Mammary microvascular endothelial cell (primary cell): ENCODE measurements around a stretch of chr5.

DNA sequence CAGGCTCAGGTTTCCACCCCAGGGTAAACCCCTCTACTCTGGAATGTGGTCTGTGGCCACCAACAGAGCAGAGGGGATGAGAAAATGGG is 25.5 kb downstream of the PCDHGC5 start:
- RAMPAGE, long total RNA: no peak

- RAMPAGE, long total RNA: no peak
Observed at GRCh38 chr5:141525670-141526843, 37.2 kb downstream of the PCDHGC5 start.

GRCh38 chr5:141527078-141527814 is 38.4 kb downstream of the PCDHGC5 start:
- RAMPAGE, long total RNA: no peak

- RAMPAGE, long total RNA: no peak
Observed at GRCh38 chr5:141529495-141529810, 40.6 kb downstream of the PCDHGC5 start.

- RAMPAGE, long total RNA: no peak
Observed at GRCh38 chr5:141529839-141530814, 41.2 kb downstream of the PCDHGC5 start.

GRCh38 chr5:141584022-141584341 is 34.8 kb downstream of the DIAPH1 start:
- RAMPAGE, long total RNA: no peak

- RAMPAGE, long total RNA: no peak
Observed at GRCh38 chr5:141590822-141591516, 27.8 kb downstream of the DIAPH1 start.

DNA sequence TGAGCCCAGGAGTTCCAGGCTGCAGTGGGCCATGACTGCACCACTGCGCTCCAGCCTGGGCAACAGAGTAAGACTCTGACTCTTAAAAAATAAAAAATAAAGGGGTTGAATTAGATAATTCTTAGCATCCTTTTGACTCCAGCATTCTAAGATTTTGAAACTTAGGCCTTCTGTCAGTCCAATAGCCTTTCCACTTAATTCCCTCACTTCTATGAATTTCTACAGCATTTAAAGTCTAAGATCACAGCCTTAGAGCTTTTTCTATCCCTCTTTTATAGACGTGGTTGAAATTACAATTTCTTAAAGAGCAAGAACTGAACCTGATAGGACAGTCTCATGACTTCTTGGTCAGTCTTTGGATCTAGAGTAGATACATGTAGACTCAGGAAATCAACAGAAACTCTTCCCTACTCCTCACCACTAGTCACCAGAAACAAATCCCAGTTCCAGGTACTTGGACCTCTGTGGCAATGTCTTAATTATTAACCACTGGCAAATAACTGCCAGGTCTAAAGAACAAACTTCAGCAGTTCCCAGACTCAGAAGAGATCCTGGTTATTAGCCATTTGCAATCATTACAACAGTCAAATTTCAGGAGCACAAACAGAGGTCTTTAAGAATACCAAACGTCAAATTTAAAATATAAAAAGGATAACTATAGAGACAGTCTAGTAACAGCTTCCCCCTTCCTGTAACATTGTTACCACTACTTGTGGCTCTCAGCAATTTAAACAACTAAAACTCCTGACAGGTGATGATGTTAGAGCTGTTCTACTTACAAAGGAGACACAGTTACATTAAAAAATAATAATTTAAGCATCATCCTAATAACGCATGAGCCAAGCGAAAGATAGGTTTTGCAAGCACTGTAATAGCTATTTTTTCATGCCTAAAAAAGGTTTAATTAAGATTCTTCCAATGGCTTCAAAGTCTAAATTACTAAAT is 10.3 kb downstream of the DIAPH1 start:
- RAMPAGE, long total RNA: no peak

DNA sequence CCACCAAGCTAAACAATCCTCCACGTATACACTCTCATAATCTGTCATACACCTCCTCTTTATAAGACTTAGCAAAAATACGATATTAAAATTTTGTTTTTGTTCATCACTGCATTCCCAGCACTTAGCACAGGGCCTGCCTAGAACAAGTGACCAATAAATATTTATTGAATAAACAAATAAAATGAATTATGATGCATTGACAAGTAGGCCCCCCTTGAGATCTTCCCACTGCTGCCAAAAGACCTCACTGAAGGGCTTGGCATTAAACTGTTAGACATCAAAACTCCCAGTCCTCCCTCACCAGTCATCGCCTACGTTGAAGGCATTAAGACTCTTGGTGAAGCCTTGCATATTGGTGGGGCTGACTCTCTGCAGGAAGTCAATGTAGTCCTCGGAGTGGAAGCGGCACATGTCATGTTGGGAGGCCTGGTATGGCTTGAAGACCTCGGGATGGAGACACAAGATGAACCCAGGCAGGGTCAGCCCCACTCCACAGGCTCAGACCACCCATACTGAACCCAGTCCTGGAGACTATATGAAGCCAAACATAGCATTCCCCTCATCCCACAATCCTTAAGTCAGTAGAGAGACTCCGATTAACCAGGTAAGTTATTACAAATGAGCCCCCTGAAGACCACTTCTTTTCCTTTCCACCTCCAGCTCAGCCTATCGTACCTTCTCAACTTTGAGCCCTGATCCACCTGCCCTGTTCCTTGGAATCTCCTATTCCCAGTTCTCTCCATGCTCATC is 2.0 kb downstream of the HDAC3 start:
- RAMPAGE, long total RNA: no peak

DNA sequence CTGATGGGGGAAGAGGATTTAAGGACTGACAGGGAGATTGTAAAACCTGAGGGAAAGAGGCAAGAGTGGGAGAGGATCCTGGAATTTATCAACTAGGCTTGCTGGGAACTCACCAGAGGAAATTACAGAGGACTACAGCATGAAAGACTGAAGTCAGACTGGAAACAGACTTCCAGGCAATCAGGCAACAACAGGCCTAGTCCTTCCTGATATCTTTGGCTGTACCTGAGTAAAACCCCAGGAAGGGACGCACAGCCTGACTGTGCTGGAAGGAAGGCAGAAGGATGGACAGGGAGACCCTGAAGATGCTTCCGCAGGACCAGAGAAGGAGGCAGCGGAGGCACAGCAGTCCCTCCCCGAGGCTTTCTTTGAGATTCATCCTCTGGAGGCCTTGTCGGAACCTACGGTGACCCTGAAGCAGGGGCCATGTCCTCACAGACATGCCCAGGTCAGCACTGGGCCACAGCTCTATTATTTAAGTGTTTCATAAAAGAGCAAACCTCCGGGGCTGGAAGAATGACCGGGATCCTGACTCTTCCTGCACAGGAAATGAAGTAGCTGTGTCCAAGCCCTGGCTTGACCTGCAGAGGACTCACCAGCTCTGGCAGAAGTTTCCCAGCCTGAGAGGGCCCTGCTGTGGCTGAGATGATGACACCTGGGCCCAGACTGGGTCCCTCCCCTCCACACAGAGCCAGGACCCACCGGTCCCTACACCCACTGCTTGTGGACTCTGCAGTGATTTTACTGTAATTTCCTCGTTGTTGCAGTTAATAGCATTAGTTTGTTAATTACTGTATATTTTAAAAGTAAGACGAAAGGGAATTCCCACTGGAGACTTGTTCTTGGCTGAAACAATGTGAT is 72.4 kb downstream of the PCDH1 start:
- RAMPAGE, long total RNA: no peak

DNA sequence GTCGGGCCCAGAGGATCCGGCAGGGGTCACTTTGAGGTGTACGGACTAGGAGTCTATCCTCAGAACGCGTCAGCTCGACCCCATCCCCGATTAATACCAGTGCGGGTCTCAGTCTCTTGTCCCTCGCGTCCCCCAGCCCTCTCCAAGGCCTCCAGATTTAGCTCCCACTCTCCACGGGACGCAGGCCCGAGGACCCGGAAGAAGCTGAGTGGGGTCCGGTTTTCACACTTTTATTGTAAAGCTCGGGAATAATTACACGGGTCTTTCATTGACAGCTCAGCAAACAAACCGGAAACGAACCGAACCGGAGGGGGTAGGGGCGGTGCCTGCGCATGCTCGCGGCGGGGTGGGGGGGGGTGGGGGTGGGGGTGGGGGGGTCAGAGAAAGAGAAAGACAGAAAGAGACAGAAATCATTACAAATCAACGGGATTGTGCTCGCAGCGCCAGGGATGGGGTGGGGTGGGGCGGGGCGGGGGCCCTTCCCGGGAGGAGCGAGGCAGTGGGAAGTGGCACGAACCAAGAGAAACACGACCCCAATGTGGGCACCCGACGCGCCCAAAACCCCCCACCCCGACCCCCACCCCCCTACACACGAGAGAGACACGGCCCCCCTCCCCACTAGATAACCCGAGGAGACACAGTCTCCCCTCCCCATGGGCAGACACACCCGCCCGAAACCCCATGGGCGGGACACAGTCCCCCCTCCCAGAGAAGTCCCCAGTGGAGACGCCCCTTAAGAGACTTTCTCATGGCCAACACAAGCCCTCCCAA is 27.8 kb downstream of the PCDH1 start:
- RAMPAGE, long total RNA: no peak

DNA sequence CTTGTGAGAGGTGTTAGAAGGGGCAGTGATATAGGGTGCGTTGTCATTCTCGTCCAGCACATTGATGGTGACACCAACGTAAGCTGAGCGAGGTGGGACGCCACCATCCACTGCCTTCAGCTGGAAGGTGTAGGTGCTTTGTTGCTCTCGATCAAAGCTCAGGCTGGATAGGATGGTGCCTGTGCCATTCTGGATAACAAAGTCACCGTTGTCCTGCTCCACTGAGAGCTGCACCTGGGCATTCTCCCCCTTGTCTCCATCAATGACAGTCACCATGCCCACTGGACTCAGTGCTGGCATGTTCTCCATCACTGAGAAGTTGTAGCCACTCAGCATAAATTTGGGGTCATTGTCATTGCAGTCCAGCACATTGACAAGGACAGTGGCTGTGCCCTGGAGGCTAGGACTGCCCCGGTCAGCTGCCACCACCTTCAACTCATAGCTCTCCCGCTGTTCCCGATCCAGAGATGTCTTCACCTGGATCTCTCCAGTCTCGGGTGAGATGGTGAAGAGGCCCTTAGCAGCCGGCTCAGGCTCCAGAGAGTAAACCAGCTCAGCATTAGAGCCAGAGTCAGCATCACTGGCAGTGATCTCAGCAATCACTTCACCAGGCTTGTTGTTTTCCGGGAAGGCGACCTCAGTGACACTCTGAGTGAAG is 13.9 kb downstream of the PCDH1 start:
- RAMPAGE, long total RNA: no peak

DNA sequence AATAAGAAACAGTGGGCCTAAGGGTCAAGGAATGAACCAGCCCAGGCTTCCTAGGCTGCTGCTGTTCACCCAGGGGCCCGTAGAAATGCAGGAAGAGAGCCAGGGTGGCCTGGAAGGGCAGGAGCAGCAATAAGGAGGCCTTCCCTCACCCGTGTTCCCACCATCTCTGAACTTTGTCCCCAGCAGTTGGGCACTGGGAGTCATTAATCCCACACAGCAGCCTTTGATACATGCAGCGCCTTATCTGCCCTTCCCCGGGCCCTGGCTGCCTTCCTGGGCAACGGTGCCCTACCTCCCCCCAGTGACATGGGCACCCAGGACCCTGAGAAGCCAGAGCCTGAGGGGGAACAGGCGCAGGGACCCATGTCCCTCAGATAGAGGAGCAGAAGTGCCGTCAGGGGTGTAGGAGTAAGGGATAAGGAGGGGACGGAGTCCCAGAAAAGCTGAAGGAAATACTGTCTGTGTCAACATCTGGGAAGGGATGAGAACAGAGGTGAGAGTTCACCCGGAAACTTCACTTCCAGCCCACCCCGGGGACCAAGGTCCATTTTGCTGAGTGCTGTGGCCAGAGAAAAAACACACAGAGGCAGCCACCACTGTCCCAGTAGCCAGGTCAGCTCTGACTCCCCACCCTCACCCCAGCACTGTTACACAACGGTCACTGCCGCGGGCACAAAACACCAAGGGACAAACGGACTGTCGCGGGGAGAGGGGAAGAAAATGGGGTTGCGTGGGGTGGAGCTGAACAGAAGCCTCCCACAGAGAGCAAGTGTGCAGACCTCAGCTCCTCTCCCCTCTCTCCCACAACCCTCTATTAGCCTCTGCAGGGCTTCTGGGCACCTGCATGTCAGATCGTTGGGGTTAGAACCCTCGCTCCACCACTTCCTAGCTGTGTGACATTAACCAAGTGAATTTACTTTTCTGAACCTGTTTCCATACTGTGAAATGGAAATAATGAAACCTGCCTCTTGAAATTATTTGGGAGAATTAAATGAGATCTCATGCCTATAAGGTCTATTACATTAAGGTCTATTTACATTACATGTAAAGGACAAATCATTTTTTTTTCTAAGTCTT is 3.7 kb downstream of the PCDH1 start:
- RAMPAGE, long total RNA: no peak

- RAMPAGE, long total RNA: no peak
Observed at GRCh38 chr5:141876786-141877735, 1.1 kb downstream of the PCDH1 start.

DNA sequence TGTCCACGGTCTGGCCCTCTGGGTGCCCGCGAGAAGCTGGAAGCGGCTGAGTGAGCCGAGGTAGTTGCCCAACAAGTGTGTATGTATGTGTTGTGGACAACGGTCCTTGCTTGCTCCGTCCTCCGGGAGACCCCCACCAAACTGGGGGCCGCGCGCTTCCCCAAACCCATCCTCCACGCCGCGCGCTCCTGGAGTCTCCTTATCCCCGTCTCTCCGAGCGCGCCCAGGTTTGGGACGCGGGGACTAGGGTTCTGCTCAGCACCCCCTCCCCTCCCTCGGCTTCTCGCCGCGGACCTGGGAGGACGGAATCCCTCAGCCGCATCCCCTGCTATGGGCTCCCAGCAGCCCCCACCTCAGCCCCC is 493 bp downstream of the PCDH1 start:
- RAMPAGE, long total RNA: no peak

DNA sequence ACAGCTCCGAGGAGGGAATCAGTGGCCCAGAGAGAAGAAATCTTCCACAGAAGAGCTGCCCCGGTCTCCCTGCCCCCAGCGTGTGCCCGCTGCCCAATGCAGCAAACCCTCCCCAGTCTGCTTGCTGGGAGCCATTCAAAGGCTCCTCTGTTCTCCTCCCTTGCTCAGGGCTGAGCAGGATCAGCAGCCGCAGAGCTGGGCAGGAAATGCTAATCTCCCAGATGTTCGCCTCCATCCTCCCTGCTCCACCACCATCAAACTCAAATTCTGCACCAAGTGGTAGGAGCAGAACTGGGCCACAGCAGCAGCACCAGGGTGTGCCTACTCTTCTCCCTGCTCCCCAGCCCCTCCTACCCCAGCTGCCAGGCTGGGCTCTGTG is 1.7 kb upstream of the PCDH1 start:
- RAMPAGE, long total RNA: no peak

- RAMPAGE, long total RNA: no peak
Observed at GRCh38 chr5:141914085-141914838, 9.4 kb upstream of the DELE1 start.

DNA sequence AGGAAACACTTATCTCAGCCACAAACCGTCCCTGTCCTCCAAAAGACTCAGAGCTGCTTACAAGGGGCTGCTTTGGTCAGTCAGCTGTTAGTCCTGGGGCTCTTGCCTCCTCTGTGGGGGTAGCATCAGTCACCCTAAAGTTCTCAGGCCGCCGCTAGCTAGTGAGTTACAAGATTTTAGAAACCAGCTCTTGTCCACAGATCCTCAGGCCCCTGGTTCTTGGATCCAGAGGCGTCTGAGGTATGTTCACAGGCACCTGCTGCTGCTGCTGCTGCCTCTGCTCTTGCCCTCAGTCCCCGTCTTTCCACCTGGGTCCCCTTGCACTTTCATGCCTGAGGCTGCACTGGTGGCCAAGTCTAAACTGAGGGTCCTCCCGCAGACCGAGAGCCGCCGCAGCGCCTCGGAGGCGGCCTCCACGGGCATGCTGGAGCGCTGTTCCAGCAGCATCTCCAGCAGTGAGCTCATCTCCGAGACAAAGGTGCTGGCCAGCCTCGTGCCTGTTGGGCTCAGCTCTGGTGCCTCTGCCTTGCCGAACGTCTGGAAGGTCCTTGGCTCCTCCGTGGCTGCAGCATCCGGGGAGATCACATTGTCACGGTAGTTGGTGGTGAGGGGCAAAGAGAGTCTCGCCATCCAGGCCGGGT is 12.7 kb downstream of the PCDH12 start:
- RAMPAGE, long total RNA: no peak

DNA sequence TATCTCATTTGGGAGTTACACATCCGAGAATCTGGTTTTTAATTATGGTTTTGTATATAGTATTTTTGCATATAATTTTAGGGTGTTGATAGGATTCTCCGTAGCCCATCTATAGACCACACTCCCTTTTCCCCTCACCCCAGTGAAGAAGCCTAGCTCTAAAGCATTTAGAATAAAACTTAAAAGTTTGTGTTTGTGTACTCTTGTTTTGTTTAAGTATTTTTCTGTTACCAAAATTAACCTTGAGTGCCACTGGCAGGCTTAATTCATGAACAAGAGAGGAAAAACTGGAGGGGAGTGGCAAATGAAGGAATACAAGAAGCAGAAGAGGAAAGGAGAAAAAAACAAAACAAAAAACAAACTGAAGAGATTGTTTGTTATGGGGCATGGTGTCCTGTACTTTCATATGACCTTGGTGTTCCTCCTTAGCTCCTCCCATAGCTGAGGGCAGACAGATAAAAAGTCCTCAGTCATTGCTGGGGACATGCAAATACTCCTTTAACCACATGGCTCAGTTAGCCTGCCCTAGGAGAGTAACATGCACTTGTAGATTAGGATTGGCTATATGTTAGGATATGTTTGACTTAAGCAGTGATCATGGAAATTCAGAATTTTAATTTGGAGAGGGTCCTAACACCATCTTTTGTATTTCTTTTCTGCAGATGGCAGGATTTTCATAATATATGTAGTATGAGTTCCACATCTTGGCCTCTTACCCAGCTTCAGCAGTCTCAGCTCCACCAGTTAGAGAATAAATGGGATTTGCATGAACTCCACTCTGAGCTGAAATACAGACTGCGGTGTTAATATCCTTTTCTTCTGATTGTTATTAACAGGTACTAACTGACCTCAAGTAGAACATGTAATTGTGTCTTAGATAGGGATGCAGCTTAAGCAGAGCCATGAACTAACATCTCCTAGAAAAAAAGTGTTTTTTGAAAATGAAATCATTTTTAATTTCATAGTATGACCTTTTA is 1.4 kb downstream of the RNF14 start:
- RAMPAGE, long total RNA: no peak

DNA sequence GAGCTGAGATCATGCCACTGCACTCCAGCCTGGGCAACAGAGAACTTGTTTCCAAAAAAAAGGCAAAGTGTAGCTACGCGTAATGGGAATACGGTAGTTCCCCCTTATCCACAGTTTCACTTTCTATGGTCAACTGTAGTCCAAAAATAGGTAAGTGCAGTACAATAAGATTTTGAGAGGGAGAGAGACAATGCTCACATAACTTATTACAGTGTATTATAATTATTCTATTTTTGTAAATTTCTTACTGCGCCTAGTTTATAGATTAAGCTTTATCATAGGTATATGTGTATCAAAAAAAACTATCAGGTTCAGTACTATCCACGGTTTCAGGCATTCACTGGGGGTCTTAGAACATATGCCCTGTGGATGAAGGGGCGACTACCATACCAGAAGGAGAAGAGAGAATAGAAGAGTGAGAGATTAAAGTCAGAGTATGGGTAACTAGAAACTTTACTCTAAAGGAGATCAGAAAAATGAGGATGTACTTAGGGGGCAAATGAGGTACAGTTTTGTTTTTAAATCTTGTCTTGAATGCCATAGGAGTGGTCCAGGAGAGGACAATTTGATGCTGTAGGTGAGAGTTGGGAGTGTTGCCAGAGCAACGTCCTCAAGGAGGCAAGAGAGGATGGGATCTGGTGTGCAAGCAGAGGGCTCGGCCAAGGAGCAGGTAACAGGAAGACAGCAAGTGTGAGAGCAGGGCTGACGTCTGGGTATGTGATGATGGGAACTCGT is 15.8 kb downstream of the GNPDA1 start:
- RAMPAGE, long total RNA: no peak